BE2C (cell line): Measurements from ENCODE around the gene CLASP1.

DNA sequence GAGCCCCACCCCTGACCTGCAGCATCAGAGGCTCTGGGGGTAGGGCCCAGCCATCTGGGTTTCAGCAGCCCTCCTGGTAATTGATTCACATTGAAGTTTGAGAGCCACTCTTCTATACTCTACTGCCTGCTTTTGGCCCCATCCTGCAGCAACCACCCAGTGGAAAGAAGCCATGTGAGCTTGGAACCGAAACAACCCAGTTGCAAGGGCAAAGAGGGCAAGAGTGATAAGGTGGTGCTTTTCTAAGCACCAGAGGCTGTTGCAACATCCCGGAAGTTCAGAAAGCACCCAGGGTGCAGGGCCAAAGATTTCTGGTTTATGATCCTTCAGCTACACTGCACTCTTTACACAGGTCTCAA is 29.1 kb upstream of the TMEM37 start:
- RRBS, result no CpG with 5 or more reads among the region's 2 CpGs

DNA sequence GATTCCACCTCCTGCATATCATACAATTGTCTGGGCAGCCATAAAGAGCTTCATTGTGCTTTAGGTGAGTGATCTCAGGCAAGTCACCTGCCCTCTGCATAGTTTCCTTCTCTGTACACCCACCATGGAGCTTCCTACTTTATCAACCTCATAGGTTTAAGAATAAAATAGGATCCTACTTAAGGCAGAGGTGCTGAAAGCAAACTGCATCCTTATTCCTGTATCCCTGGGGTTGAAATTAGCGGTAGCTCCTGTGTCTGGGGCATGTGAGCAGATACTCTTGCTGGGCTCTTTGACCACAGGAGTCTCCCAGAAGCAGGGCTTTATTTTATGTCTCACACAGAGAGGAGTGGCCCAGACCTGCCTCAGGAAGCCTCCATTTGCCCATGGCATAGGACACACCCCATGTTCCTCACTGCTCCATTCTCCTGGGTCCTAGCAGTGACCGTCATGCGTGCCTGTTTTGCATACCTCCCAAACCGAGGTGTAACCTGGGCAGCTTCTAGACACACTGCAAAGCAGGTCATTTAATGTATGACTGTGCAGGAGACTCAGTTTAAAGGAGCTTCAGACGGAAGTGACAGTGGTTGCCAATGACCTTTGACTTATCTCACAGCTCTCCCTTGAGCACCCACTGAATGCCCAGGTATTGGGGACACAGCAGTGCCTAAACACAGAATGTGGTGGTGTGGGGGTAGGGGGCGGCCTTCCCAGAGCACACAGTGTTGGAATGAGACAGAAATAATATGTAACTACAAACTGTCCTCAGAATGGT is 3.5 kb downstream of the TMEM37 start:
- RRBS, result no CpG with 5 or more reads among the region's 6 CpGs

DNA sequence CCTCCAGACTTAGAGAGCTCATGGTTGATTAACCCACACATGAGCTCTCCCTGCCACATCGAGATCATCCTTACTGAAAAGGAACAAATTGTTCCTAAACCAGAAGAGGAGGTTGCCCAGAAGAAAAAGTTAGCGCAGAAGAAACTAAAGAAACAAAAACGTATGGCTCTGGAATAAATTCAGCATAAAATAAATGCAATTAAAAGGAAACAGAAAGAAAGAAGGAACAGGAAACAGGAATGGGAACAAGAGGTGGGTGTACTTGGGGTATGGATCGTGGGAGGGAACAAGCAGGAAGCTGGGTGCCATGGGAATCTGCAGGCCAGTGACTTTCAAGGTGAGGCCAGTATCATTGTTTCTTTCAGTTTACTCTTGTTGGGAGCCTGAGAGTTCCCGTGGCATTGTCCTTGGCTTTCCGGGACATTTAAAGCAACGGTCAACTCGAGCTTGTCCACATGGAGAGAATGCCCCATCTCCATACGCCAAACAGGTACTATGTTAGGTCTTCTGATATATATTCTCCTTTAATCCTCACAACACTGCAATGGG is 21.1 kb downstream of the TMEM177 start:
- RRBS, result no CpG with 5 or more reads among the region's 9 CpGs

DNA sequence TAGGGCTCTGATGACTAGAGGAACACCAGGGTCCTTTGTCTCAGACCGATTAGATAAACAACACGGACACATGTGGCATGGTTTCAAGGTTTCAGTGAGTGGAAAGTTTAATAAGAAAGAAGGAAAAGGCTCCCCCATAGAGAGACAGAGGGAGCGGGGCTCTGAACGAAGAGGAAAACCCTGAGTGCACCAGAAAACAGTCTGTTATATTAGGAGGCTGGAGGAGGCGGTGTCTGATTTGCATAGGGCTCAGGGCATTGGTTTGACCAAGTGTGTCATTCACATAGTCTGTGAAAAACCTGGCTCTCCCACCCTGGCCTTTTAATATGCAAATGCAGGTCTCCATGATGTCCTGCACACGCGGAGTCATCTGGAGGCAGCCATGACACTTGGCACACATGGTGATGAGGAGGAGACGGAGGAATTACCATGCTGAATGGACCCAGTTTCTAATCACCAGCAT is 94.1 kb downstream of the PTPN4 start:
- RRBS, result no CpG with 5 or more reads among the region's 8 CpGs

DNA sequence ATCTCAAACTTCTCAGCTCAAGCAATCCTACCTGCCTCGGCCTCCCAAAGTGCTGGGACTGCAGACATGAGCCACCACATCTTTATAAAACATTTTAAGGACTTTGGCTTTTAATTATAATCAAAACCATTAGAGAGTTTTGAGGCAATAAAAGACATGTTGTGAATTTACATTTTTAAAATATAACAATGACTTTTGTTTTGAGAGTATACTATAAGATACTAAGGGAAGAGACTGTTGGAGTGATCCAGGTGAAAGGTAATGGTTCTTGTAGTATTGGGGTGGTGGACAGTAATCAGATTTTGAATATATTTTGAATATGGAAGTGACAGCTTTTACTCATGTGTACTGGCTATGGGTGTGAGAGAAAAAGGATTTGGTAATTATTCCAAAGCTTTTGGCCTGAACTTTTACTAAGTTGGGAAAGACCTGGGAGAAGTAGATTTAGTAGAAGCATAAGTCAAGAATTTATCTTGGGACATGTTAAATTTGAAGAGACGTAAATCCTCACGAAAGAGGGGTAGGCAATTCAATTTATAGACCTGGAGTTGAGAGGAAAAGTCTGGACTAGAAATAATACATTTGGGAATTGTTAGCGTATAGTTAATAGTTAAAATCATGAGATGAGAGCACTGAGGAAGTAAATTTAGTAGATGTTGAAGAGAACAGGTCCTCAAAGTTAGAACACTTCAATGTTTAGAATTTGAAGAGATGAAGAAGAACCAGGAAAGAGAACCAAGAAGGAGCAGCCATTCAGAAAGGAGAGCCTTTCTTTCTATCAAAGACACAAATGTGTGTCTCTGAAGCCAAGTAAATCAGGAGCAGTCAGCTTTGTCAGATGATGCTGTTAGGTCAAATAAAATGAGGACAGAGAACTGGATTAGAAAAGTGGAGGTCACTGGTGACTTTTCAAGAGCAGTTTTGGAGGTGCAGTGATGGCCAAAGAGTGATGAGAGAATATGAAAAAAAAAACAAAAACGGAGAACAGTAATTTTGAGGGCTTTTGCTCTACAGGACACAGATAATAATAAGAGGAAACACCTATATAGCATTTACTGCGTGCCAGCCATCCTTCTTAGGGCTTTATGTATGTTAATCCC is 119.6 kb upstream of the EPB41L5 start:
- RRBS, result no CpG with 5 or more reads among the region's 6 CpGs

- RRBS, result no CpG with 5 or more reads among the region's 6 CpGs
Measured at GRCh38 chr2:119901329-119901905, 111.5 kb upstream of the EPB41L5 start.

DNA sequence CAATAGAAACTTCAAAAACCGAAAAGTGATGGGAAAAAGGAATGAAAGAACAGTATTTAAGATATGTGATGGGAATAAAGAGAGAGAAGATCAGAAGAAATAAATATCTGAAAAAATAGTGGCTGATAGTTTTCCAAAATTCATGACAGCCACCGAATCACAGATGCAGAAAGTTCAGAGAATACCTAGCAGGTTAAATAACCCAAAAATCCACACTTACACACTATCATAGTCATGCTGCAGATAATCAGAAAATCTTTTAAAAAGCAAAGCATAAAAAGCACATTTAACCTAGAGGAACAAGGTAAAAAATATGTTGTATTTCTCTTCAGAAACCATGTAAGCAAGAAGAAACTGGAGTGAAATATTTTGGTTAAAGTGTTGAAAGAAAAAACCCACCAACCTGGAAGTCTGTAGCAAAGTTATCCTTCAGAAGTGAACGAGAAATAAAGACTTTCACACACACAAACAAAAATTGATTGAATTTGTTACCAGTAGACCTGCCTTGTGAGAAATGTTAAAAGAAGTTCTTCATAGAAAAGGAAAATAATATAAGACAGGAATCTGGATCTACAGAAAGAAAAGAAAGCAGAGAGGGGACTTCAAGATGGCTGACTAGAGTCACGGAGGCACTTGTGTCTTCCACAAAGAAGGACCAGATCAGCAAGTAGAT is 110.8 kb upstream of the EPB41L5 start:
- RRBS, result no CpG with 5 or more reads among the region's 4 CpGs

GRCh38 chr2:120216125-120216602 is 7.0 kb downstream of the TMEM185B start:
- RRBS, result no CpG with 5 or more reads among the region's 22 CpGs

DNA sequence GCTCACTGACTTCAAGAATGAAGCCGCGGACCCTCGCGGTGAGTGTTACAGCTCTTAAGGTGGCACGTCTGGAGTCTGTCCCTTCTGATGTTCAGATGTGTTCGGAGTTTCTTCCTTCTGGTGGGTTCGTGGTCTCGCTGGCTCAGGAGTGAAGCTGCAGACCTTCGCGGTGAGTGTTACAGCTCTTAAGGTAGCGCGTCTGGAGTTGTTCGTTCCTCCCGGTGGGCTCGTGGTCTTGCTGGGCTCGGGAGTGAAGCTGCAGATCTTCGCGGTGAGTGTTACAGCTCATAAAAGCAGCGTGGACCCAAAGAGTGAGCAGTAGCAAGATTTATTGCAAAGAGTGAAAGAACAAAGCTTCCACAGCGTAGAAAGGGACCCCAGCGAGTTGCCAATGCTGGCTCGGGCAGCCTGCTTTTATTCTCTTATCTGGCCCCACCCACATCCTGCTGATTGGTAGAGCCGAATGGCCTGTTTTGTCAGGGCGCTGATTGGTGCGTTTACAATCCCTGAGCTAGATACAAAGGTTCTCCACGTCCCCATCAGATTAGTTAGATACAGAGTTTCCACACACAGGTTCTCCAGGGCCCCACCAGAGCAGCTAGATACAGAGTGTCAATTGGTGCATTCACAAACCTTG is 6.3 kb downstream of the RALB start:
- RRBS, result no CpG with 5 or more reads among the region's 26 CpGs

DNA sequence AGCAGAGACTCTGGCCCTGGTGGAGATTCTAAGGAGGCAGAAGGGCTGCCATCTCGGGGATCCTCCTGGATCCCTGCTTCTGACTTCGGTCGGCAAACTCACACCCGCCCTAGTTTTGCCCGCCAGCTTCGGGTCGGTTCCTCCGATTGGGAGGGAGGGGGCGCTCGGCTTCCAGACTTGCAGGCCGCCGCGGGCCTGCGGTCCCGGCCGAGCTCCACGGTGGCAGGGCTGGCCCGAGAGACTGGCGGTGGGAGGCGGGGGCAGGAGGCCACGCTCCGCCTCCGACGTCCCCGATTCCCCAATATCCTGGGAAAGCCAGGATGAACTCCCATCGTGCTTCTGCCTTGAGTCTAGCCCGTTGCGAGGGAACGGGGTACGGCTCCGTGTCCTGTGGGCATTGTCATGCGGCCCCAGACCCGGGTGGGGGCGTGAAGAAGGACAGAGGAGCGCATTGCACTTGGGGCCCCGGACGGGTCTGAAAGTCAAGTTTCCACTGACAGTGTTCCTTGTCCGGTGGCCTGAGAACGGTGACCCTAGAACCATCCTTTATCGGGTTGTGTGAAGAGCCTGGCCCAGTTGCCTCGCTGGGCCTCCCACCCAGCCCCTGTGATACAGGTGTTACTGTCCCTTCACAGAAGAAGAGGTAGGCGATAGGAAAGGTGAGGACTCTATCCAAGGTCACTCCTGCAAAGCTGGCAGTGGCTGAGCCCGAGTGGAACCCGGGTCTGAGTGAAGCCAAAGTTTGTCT is 2.4 kb upstream of the INHBB start:
- RRBS, result 4% methylated on average over 5 of the region's 44 CpGs

GRCh38 chr2:120344760-120345643 is 934 bp upstream of the INHBB start:
- RRBS, result 2% methylated on average over 69 of the region's 116 CpGs

DNA sequence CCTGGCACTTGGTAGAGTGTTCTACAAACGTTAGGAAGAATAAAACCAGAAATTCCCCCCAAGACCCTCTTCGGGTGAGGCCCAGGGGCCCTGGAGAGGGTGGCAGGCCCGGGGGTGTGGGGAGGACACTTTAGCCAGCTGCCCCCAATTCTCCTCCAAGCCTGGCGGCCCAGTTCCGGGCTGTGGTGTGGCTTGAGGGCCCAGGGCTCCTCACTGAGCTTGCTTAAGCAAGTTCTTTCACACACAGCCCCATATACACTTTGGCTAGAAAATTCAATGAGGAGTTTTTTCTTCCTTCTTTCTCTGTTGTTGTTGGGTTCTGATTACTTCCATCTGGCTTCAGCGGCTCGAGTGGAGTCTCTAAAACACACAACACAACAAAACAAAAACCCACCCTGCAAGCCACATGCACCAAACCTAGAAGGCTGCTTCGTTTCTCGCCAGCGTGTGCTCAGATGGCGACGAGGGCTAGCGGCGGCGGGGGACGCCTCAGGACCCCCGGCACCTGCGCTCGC is 760 bp upstream of the GLI2 start:
- RRBS, result 28% methylated on average over 6 of the region's 19 CpGs

- RRBS, result no CpG with 5 or more reads among the region's 11 CpGs
Measured at GRCh38 chr2:120845185-120845670, 109.6 kb downstream of the GLI2 start.

- RRBS, result no CpG with 5 or more reads among the region's 6 CpGs
Measured at GRCh38 chr2:121260508-121261089, 24.4 kb downstream of the TFCP2L1 start.

DNA sequence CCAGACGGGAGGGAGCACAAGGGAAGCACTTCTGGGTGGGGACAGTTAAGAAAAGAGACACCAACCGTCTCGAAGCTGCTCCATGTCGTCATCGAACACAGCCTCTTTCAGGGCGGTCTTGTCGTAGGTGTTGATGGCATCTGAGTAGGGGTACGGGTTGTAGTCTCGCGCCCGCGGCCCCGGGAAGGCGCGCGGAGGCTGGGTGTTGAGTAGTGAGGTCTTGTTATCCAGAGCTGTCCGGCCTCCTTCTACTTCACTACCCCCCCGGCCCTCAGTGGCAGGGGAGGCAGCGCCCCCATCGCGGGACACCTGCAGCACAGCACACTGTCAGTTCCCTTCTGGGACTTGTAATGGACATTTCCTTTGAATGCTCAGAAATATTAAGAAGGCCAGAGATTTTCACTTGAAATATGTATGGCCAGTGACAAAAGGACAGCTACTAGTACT is 82.5 kb upstream of the TFCP2L1 start:
- RRBS, result 96% methylated on average over 5 of the region's 21 CpGs

DNA sequence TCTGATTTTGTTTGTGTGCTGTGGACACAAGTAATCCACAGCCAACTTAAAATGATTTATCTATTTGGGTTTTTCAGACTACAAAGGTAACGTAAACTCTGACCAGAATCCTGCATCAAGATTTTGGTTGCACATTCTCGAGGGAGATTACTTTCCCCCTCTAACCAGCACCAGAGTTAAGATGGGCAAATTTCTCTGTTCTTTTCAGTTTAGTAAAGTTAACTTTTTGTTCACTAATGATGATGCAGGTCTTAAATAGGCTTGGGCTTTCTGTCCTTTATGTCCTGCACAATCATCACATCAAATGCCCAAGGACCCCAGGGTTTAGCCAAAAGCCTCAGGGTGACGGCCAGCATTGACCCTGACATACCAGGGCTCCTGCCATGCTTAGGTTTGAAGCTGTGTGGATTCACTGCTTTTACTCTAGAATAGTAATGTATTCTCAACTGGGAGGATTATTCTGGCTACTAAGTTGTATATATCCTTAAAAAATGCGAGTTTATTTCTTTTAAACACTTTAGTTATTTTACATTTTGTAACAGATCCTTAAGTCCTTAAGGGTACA is 152.6 kb upstream of the TFCP2L1 start:
- RRBS, result no CpG with 5 or more reads among the region's 4 CpGs

DNA sequence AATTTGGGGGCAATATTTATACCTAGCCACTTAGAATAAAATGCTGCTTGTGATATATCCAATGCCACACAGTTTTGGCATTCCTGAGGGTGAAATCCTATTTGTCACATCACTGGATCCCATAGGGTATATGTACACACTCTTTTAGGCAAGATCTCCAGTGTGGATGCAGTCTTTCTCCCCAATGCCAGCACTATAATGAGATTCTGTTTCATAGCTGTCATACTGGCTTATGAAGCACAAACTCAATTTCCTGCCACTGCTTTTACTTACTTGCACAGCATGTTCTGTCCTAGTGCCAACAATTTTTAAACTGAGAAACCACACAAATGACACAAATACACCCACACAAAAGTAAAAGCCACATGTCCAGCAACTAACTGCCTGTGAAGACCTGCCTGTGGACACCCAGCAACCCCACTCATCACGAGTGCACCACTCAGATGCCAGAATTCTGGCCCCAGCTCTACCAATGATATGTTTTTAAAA is 148.3 kb downstream of the CLASP1 start:
- RRBS, result no CpG with 5 or more reads among the region's 1 CpG

DNA sequence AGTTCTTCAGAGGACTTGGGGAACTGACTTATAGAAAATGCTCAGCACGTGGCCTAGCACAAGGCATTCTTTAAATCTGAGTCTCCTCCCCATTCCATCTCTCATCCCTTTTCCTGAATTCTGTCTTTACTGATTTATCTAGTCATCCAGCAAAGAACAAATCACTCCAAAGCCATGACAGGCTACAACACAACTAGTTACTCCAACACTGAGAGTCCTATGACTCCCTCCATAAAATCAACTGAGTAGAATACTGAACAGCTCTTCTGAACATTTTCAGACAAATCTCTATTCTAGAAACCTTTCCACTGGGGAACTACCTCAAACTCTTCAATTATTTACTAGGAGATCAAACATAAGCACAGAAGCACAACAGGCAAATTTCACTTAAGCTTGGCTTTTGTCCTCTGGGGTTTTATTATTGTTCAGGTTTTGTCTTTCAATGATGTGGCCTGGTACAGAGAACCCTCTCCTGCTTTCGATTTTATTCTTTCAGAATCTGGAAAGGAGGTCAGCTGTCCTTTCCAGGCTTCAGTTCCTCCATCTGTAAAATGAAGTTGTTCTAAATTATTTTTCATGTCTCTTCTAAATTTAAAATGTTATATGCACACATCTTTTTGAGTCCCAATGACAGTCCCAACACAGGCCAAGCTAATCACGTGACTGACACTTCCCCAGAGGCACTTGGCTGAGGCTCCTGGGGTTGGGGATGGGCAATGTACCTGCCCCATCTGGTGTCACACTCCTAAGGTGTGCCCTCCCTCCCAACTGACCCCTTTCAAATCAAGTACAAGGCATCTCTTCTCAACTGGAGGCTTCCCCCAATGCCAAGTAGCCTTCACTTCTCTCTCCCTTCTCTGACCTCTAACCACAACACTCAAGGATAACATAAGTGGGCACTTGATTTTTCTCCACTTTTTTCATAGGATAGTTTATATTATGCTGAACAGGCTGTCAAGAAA is 86.7 kb downstream of the CLASP1 start:
- RRBS, result no CpG with 5 or more reads among the region's 3 CpGs

- RRBS, result 1% methylated on average over 30 of the region's 76 CpGs
Measured at GRCh38 chr2:121648795-121649825, at the start of gene CLASP1. CLASP1 (minus strand) TSS chr2:121649462.

- RRBS, result no CpG with 5 or more reads among the region's 20 CpGs
Measured at GRCh38 chr2:121699315-121700404, 37.0 kb downstream of the NIFK start.